Cardiac atrium fibroblast (primary cell): ENCODE measurements around a stretch of chr17.

DNA sequence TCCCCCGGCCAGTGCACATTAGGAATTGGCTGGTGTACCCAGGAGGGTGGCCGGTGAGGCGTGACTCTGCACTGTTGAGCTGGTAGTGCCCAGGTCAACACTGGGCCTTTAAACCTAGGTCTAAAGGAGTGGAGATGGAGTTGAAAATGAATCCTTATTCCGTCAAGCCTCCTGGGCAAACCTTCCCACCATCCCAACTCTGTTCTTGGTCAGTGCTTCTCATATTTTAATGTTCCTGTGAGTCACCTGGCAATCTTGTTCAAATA is 30.6 kb downstream of the PRKAR1A start:
- RAMPAGE, long total RNA = no peak

- RAMPAGE, long total RNA = no peak
Observed at GRCh38 chr17:68602851-68603777, 1.9 kb upstream of the FAM20A start.

DNA sequence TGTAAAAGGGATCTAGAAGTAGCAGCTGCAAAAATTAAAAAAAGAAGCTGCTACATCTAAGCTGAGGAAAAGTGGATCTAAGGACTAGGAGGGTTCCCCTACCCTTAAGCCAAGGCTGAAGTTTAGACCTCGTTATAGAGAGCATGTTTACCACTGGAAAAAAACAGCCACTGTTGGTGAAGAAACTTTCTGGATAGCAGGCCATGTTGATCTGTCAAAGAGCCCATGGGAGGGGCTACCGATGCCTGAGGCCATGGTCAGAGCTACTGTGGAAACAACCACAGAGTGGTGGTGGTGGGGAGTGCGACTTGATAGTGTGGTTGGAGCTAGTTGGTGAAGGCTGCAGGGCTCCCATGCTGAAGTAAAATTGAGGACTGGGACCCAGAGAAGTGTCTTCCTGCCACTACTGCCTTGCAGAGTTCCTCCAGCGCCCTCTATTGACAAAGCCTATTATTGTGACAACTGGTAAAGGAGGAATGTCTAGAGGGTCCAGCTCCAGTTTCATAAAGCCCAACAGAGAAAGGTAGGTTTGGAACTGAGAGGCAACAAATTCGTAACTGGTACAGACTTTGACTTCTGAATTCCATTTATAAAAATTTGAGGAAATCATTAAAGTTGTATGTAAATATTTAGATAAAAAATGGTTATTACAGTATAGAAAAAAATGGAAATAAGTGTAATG is 12.7 kb upstream of the FAM20A start:
- RAMPAGE, long total RNA = no peak

DNA sequence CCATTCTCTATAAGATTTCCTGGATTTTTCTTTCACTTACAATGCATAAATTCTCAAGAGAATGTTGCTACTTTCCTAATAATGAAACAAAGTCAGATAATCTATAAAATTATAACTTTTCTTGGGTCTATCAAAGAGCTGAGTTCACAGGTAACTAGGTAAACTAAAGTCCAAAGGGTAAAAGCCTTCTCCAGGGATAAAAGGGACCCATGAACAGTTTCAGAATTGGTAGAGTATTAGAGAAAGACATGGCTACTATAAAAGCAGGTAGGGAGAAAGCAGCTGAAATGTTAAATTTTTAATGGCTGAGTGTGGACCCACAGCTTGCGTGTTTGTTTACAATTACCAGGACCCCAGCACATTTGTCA is 11.7 kb downstream of the ABCA8 start:
- RAMPAGE, long total RNA = no peak

- RAMPAGE, long total RNA = no peak
Observed at GRCh38 chr17:68952970-68953919, 1.9 kb downstream of the ABCA8 start.

DNA sequence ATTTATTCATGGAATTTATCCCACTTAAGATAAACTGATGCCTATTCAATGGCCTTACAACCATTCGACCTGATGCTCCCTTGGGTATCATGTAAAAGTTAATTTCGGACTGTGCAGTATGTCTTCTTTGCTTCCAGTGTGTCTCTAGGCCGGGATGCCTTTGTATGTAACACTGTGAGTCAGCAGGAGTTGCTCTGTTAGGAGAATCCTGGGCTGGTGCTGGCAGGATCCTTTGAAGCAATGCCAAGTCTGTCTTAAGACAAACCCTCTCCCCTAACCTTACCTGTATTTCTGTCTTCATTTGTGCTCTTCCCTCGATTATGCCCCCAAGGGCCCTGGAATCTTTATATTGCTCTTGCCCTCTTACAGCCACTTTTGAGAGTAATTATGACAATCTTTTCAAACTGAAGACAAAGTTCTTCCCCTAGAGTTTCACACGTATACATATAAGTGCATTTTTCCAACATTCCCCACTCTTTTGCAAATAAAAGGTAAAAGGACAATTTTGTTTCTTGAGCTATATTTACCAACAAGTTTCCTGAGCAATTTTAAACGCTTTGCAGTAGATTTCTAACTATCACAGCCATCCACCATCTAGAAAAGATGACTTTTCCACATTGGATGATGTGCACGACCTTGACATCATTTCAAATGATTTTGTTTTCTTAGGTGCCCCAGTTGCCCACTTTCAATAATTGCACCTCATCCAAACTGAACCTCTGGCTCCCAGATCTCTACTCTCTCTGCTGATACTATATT is 38.1 kb upstream of the ABCA8 start:
- RAMPAGE, long total RNA = no peak

DNA sequence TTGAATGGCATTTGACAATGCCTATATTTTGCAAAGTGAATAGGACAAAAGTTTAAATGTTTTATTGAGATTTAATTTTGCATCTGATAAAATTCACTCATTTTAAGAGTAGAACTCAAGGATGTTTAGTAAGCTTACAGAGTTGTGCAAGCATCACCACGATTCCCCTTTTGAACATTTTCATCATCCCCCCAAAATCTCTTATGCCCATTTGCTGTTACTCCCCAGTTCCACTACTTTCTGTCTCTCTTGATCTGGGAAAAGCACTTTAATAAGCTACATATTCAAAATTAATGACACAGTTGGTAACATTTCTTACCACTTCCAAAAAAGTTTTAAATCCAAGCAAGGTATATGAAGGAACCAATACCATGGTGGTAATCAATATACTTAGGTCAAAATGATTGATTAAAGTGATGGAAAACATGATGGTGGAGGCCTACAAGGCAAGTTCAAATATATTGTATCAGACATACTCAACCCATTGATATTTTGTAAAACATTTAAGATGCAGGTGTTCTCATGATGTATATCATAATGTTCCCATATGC is 30.2 kb upstream of the ABCA9 start:
- RAMPAGE, long total RNA = no peak

- RAMPAGE, long total RNA = no peak
Observed at GRCh38 chr17:69130573-69131219, 11.0 kb downstream of the ABCA6 start.

- RAMPAGE, long total RNA = no peak
Observed at GRCh38 chr17:69322971-69323828, 3.7 kb downstream of the ABCA5 start.

DNA sequence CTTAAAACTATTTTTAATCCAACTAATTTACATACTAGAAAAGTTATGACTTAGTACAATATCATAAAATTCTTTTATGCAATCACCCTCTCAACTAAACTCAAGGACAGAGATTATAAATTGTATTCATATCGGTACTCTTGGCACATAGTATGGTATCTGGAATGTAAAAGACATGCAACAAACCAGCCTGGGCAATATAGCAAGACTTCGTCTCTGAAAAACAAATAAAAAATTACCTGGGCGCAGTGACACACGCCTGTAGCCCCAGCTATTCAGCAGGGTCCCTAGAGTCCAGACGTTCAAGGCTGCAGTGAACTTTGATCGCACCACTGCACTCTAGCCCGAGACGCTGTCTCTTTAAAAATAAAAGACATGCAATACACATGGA is 1.5 kb downstream of the ABCA5 start:
- RAMPAGE, long total RNA = no peak

DNA sequence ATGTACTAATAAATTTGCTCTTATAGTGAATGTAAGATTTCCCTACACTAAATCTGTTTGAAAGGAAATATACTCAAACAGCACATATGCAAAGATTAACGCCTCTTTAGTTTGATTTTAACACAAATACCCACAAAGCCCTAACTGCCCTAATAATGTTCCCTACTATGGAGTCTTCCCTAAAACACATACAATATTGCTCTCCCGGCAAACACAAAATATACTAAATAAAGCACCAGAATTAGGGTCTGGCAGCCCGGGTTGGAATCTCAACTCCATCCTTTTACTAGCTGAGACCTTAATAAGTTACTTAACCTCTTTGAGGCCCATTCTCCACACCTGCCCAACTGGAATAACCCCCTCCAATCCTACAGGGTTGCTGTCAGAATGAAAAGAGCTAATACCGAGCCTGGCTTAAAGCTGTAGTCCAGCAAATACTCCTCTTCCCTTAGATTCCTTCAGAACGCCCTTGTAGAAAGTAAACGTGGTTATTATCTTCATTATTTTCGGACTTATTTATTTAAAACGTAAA is 1.0 kb downstream of the ABCA5 start:
- RAMPAGE, long total RNA = no peak

DNA sequence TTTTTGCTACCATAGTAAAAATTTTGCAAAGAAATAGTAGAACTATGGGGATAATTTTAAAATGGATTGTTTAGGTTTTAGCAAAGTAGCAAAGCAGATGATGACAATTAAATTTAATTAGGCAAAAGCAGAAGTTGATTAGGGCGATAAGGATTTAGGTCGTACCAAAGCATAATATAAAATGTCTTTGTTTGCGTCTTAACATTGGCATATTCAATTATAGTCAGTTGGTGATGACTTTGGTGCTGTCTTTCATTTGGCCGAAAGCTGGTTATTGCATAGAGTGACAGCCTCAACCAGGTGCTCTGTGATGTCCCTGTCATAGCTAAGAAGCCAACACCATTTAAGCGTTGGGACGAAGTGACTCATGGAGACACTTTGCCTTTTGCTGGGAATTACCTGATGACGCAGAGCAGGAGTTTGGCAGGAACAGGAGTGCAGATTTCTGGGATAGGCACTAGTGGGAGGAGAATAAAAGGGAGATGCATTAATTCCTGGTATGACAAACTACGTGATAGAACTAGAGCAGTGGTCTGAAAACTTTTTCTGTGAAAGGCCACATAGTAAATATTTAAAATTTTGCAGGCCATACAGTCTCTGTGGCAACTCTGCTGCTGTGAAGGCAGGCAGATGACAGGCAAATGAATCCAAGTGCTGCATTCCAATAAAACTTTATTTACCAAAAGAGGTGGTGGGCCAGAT is 38.3 kb downstream of the MAP2K6 start:
- RAMPAGE, long total RNA = no peak

- RAMPAGE, long total RNA = no peak
Observed at GRCh38 chr17:69573269-69573804, 158.8 kb downstream of the MAP2K6 start.

- RAMPAGE, long total RNA = no peak
Observed at GRCh38 chr17:69907384-69907628, 167.7 kb upstream of the KCNJ16 start.

GRCh38 chr17:70169736-70170404 is 538 bp downstream of the KCNJ2 start:
- RAMPAGE, long total RNA = no peak

- RAMPAGE, long total RNA = no peak
Observed at GRCh38 chr17:70435162-70435446, 265.8 kb downstream of the KCNJ2 start.

DNA sequence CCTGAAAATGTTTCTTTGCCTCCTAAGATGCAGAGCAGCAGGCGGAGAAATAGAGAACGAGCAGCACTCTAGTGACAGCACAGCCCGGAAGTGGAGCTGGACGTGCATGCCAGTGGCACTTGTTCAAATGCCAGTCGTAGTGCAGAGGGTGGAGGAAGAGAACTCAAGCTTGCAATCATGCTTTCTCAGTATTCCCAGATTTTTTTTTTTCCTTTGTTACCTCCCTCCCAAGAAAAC is 182.2 kb upstream of the SOX9 start:
- RAMPAGE, long total RNA = no peak

DNA sequence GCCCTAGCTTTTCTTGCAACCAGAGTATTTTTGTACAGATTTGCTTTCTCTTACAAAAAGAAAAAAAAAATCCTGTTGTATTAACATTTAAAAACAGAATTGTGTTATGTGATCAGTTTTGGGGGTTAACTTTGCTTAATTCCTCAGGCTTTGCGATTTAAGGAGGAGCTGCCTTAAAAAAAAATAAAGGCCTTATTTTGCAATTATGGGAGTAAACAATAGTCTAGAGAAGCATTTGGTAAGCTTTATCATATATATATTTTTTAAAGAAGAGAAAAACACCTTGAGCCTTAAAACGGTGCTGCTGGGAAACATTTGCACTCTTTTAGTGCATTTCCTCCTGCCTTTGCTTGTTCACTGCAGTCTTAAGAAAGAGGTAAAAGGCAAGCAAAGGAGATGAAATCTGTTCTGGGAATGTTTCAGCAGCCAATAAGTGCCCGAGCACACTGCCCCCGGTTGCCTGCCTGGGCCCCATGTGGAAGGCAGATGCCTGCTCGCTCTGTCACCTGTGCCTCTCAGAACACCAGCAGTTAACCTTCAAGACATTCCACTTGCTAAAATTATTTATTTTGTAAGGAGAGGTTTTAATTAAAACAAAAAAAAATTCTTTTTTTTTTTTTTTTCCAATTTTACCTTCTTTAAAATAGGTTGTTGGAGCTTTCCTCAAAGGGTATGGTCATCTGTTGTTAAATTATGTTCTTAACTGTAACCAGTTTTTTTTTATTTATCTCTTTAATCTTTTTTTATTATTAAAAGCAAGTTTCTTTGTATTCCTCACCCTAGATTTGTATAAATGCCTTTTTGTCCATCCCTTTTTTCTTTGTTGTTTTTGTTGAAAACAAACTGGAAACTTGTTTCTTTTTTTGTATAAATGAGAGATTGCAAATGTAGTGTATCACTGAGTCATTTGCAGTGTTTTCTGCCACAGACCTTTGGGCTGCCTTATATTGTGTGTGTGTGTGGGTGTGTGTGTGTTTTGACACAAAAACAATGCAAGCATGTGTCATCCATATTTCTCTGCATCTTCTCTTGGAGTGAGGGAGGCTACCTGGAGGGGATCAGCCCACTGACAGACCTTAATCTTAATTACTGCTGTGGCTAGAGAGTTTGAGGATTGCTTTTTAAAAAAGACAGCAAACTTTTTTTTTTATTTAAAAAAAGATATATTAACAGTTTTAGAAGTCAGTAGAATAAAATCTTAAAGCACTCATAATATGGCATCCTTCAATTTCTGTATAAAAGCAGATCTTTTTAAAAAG is 4.6 kb downstream of the SOX9 start:
- RAMPAGE, long total RNA = no peak

DNA sequence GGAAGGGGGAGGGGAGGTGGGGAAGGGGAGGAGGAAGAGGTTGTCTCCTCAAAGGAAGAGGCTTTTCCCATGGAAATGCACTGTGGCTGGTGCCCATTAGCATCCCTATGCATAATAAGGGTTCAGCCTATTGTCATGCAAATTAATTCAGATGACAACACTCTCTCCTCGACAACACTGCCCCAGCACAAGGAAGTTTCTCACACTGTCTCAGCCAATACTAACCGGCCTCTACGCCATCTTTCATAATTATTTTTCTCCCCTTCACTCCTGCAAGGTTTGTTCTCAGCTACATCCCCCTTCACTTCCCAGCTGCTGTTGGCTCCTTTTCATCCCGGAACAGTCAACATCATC is 30.2 kb downstream of the SOX9 start:
- RAMPAGE, long total RNA = no peak

- RAMPAGE, long total RNA = no peak
Observed at GRCh38 chr17:72335954-72336464, 215.2 kb downstream of the SOX9 start.